SJCRH30 (cell line): ENCODE measurements around a stretch of chrX.

GRCh38 chrX:36963937-36964256 lies 44.3 kb upstream of the FAM47C start:
- RAMPAGE, long total RNA, result no peak

- RAMPAGE, long total RNA, result no peak
Observed at GRCh38 chrX:37573225-37573476, 1.7 kb downstream of the LANCL3 start.

DNA sequence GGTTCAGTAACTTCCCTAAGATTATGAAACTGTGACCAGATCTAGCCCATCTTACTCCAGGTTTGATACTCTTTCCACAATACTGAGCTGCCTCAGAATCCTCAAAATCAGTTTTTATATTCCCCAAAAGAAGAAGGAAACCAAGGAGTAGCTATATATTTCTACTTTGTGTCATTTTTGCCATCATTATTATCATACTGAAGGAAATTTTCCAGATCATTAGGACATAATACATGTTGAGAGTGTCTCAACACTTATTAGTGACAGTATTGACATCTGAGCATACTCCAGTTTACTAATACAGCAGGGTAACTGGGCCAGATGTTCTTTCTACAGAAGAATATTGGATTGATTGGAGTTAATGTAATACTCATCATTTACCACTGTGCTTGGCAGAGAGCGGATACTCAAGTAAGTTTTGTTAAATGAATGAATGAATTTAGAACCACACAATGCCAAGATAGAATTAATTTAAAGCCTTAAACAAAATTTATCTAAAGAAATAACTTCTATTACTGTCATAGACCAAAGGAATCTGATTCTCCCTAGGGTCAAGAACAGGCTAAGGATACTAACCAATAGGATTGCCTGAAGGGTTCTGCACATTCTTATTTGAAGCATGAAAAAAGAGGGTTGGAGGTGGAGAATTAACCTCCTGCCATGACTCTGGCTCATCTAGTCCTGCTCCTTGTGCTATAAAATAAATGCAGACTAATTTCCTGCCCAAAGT lies 31.5 kb downstream of the CYBB start:
- RAMPAGE, long total RNA, result no peak

- RAMPAGE, long total RNA, result no peak
Observed at GRCh38 chrX:38233819-38234406, 13.2 kb upstream of the SRPX start.

DNA sequence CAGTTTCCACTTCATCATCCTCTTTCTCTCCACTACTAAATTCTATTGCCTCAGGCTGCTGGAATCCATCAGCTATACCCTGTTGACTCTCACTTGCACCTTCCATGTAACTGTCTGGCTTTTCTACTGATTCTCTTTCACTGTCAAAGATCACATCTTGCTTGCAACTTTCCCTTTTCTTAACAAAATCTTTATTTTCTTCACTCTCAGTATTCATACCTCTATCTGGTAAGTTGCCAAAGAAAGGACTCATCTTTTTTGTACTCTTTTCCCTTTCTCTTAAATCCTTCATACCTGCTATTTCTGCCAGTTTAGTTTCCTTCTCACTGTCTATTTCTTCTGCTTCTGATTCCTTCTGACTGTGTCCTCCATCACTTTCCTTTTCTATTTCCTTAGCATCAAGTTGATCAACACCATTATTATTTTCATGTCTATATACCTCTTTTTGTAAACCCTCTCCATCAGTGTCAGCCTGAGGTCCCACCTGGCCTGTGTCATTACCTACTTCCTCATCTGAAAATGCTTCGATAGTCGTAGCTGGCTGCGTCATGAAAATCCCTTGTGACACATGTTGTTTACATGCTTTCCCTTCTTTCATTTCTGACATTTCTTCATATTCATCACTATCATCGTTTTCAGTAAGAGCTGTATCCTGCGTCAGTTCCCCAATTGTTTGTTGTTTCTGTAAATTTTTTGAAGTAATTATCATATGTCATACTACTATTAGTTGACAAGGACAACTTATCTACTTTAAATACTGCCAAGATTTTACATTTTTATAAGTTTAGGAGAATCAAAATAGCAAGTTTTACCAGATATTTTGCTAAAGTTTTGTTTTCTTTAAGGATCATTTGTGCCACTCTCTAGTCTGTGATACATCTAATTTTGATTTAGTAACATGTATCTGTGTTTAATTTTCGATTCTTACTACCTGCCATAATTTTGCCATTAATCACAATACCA lies 39.7 kb downstream of the RPGR start:
- RAMPAGE, long total RNA, result no peak

- RAMPAGE, long total RNA, result no peak
Observed at GRCh38 chrX:38293798-38294711, 33.3 kb downstream of the RPGR start.

GRCh38 chrX:38803497-38804540 lies 2.6 kb downstream of the MID1IP1 start:
- RAMPAGE, long total RNA, result no peak

DNA sequence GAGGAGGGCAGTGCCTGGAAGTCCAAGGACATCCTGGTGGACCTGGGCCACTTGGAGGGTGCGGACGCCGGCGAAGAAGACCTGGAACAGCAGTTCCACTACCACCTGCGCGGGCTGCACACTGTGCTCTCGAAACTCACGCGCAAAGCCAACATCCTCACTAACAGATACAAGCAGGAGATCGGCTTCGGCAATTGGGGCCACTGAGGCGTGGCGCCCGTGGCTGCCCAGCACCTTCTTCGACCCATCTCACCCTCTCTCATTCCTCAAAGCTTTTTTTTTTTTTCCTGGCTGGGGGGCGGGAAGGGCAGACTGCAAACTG lies 4.0 kb downstream of the MID1IP1 start:
- RAMPAGE, long total RNA, result no peak

DNA sequence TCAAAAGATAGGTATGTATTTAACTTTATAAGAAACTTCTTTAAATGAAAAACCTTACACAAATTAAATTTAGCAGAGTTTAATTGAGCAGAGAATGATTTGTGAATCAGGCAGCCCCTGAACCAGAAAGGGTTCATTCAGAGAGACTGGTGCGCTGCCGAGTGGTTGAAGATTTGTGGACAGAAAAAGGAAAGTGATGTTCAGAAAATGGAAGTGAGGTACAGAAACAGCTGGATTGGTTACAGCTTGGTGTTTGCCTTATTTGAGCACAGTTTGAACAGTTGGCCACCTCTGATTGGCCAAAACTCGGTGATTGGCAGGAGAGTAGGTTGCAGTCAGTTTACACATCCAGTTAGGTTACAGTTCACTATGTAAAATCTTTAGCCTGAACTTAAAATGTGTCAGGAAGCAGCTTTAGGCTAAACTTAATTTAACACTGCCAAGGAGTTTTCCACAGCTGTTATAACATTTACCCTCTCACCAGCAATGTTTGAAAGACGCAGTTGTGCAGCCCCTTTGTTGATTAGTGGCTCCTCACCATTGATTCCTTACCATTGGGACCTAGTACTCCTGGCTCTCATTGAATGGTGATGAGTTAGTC lies 14.9 kb downstream of the MID1IP1 start:
- RAMPAGE, long total RNA, result no peak

- RAMPAGE, long total RNA, result no peak
Observed at GRCh38 chrX:39309150-39310227, 508.2 kb downstream of the MID1IP1 start.

- RAMPAGE, long total RNA, result no peak
Observed at GRCh38 chrX:39336371-39337781, 535.6 kb downstream of the MID1IP1 start.

GRCh38 chrX:39514729-39514996 lies 583.1 kb downstream of the BCOR start:
- RAMPAGE, long total RNA, result no peak

DNA sequence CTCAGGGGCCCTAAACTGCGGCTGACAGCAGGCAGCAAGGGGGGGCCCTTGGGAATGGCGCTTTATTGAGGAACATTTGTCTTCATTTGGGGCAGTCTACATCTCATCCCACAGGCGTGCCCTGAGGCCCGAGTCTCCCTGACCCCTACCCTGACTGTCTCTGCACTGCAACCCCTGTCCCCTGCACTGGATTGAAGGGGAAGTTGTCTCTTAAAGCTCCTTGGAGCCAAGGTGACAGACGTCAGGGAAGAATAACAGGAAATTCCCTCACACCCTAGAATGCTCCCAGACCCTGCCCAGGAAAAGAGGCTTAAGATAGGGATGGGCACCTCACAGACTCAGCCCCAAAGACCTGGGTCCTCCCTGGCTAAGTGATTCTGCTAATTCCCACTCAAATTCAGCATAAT lies 410.1 kb downstream of the BCOR start:
- RAMPAGE, long total RNA, result no peak

DNA sequence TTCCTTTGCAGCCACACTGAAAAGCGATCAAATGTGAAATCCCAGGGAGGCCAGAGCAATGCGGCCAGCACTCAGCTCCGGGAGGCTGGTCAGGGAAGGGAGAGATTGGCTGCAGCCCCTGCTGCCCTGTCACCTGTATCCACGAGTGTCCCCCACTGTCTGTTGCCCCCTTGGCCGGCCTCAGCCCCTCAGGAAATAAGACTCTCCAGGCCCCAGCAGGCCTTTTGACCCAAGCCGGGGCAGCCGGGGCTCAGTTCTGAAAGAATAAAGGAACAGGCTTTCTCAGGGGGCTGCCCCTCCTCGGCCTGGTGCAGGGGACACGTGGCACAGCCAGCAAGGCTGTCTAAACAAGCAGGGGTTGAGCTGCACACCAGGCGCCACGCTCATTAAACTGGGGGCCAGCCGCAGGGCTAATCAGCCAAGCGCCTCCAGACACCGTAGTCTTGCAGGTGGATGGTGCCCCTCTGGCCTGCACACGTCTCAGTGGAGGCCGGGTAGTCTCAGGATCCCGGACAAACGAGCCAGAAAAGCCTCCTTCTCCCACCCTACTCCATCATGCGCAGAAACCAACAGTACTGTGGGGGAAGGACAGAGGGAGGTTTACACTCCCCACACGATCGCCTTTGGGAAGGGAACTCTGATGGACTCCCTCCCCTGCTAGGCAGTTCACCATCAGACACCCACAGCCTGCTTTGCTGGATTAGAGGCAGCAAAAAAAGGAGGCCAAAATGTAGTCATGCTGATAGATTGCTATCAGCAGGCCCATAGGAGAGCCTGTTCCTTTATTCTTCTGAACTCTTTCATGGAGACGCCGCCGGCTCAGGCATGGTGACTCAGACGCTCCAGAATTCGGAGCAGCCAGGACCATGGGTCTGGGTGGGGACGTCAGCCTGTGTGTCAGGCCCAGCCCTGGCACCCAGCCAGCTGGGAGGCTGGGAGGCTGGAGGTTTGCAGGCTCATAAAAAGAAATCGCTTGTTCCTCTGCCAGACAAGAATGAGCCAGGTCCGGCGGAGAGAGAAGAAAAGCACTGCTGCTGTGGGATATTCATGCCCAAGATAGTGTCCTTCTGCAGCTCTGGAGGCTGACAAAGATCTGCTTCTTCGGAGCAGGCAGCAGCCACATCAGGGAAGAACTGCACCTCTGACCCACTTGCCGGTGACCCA lies 342.4 kb downstream of the BCOR start:
- RAMPAGE, long total RNA, result no peak

- RAMPAGE, long total RNA, result no peak
Observed at GRCh38 chrX:39819960-39820748, 277.6 kb downstream of the BCOR start.

DNA sequence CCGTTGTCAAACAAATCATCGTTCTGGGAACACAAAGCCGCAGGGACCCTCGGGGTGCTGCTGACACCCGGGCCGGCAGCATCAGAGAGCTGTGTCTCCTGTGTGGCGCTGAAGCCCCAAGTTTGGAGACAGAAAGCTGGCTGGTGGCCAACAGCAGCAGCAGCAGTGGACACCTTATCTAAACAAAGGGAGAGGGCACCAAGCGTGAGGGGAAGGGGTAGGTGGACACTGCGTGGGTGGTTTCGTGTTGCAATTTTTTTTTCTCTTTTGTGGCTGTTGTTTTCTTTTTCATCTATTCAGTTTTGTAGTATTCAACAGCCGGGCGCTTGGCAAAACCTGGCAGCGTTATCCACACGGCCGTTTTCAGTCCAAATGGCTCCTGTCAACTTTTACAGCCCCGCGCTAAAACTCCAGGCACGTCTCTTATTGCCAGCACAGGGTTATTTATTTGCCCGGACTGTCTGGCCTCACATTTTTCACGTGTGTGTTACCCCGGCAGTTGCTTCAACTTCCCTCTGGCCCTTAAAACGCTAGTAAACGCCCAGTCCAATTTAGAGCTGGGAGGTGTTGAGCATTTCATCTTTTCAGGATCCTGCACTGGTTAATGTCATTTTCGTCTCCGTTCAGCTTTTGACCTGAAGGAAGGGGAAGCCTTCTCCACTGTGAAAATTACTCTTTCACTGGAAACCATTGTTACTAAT lies 192.2 kb downstream of the BCOR start:
- RAMPAGE, long total RNA, result no peak

DNA sequence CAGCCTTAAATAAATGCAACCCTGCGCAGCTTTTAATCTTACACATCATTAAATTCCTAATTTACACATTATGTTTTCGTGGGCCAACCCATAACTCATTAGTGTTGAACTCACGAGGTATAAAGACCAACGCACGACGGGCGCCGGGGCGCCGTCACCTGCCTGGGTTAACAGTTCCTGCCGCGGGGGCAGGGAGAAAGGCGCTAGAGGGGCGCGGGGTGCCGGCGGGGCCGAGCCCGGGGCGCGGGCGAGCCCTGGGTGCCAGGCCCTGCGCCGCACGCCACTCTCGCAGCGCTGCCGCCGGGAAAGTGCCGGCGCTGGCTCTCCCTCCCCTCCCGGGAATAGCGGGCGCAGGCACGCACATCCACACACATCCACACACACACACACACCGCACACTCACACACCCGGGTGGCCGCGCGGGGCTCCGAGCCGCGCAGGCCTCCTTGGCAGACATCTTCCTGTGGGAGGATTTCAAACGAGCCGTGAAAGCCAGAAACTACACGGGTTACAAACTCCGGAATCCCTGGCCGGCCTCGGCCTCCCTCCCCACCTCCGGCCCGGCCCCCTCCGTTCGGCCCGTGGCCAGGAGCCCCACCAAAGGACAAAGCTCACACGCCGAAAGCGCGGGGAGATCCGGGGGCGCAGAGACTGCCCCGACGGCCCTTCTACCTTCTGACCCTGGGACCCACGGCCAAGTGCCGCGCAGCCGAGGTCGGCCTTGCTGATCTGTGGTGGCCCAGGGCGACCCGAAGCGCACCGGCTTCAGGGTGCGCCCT lies 92.4 kb downstream of the BCOR start:
- RAMPAGE, long total RNA, result no peak

- RAMPAGE, long total RNA, result no peak
Observed at GRCh38 chrX:40013707-40014223, 84.0 kb downstream of the BCOR start.

- RAMPAGE, long total RNA, result no peak
Observed at GRCh38 chrX:40095906-40096961, 1.5 kb downstream of the BCOR start.

GRCh38 chrX:40106940-40107742 lies 9.4 kb upstream of the BCOR start:
- RAMPAGE, long total RNA, result no peak